ENCODE measurements around a stretch of chr1.

GRCh38 chr1:234989888-234990653 is 138.6 kb downstream of the TOMM20 start:
- PRO-cap, result no peak

GRCh38 chr1:235078702-235079379 is 49.8 kb downstream of the TOMM20 start:
- PRO-cap, result no peak

DNA sequence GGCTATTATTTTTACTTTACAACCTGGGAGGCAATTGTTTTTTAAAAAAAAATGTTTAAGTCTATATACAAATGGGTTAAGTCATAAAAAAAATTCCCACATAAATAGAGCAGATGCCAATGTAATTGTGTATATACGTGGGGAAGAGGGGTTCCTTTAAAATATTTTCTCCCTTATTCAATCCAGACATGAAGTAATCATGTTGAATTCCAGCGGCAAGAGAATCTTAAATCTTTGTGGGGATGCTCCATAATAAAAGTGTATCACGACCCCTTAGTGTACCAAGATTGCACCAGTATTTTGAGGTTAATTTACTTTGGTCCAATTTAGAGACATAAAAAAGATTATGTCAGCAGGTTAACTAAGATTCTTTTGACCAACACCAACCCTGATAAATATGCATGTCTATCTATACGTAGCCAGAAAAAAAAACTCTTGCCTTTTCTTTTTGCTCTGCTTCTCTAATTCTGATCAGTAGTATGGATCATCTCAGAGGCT is 62.0 kb downstream of the ARID4B start:
- PRO-cap, result no peak

GRCh38 chr1:235458408-235459075 is 45.7 kb downstream of the B3GALNT2 start:
- PRO-cap, result no peak

DNA sequence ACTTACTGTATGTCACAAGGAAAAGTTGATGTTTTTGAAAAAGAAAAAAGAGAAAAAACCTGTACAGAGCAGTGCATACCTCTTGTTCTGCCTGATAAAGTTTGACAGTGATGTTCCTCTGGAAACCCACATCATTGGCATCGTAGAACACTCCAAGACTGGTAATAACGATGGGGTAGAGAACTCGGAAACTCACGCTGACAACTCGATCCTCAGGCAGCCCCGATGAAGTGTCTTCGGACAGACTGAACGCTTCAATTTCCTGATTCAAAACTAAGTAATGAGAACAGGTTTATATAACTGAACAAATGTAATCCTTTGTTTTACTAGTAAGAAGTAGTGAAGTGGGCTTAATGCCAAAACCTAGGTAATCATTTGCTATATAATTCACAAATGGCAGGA is 20.0 kb downstream of the B3GALNT2 start:
- PRO-cap, result no peak

DNA sequence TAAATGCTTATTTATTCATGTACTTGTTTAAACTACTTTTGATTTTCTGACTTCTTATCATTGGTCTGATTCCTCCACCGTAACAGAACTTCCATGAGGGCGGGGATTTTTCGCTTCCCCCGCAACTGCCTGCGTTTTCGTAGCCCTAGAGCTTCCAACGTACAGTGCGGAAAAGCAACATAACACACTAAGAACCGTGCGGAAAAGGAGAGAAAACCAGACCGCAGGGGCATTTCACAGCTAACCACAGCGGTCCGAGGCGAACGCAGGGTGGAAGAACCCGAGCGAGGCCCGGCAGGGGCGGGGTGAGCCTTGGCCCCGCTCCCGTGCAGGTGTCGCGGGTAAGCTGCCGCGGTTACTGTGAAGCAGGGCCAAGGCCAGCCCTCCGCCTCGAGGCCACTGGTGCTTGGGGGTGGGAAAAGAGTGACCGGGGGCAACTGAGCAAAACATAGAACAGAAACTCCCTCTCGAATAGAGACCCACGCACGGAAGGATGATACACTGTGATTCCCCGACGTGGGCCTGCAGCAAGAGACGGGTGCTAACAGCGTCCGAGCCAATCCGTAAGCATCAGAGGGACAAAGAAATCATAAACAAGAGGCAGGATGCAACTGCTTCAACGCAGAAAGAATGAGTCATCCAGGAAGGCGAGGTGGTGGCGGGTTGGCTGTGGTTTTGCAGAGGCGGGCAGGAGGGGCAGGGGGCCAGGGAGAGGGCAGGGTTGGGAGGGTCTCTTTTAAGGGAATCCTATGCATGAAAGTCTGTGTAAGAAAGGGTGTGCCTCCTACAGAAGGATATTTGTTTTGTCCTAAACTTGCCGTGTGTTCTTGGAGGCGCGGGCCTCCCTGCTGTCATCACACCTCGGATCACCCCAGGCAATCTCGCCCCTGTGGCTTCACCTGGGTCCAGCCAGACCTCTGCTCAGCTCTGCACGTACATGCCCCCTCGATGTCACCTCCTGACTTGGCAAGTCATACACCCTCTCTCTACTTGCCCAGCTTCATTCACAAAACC is 7.4 kb downstream of the GNG4 start:
- PRO-cap, result bidirectional peak, plus-strand start at position 824 of the sequence, minus-strand start at position 589 of the sequence

- PRO-cap, result no peak
Measured at GRCh38 chr1:235818803-235819196, 47.9 kb downstream of the LYST start.

- PRO-cap, result no peak
Measured at GRCh38 chr1:235845608-235846215, 21.0 kb downstream of the LYST start.

DNA sequence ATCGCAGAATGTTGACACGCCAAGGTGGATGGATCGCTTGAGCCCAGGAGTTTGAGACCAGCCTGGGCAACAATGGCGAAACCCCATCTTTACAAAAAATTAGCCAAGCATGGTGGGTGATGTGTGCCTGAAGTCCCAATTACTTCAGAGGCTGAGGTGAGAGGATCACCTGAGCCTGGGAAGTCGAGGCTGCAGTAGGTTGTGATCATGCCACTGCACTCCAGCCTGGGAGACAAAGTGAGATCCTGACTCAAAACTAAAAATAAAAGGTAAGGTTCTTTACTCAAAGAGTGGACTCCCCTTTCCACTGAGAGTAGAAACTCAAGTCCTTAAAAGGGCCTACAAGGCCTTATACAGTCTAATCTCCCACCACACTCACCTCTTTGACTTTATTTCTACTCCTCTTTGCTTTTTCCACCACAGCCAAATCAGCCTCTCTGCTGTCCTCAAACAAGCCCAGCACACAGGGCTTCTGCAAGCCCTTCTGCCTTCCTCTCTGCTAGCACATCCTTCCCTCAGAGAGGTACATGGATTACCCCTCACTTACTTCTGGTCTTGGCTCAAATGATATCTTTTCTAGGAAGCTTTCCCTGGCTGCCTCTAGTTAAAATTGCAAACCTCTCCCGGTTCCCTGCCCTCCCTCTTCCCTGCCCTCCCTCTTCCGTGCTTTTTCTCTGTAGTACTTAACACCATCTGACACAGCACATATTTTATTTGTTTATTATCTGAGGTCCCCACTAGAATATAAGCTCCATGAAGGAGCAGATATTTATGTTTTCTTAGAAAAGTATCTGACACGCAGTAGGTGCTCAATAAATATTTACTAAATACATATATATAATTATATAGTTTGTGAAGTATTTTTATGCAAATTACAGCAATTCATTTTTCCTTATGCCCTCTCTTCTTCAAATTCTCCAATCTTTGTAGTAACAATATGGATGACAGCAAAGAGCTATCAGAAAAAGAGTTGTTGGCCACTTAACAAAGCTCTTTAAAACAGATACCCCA is 1.7 kb downstream of the LYST start:
- PRO-cap, result no peak

GRCh38 chr1:235917211-235917840 is 50.6 kb upstream of the LYST start:
- PRO-cap, result no peak

GRCh38 chr1:235945765-235946695 is 79.3 kb upstream of the LYST start:
- PRO-cap, result no peak

DNA sequence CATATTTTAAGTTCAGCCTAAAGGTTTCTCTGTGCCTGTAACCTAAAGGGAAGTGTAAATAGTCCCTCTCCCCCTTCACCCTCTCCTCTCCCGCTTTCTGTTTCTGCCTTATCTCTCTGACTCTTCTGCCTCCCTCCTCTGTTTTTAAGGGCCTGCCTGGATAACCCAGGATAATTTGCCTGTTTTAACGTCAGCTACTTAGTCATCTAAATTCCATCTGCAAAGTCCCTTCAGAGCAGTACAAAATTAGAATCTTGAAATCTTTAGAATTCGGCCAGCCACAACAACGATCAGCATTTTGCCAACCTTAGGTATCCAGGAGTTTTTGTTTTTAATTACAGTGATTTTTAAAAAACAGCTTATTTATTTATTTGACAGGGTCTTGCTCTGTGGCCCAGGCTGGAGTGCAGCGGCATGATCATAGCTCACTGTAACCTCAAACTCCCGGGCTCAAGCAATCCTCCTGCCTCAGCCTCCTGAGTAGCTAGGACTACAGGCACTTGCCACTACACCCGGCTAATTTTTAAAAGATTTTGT is 92.4 kb downstream of the NID1 start:
- PRO-cap, result bidirectional peak, plus-strand start at position 266 of the sequence, minus-strand start at position 146 of the sequence

DNA sequence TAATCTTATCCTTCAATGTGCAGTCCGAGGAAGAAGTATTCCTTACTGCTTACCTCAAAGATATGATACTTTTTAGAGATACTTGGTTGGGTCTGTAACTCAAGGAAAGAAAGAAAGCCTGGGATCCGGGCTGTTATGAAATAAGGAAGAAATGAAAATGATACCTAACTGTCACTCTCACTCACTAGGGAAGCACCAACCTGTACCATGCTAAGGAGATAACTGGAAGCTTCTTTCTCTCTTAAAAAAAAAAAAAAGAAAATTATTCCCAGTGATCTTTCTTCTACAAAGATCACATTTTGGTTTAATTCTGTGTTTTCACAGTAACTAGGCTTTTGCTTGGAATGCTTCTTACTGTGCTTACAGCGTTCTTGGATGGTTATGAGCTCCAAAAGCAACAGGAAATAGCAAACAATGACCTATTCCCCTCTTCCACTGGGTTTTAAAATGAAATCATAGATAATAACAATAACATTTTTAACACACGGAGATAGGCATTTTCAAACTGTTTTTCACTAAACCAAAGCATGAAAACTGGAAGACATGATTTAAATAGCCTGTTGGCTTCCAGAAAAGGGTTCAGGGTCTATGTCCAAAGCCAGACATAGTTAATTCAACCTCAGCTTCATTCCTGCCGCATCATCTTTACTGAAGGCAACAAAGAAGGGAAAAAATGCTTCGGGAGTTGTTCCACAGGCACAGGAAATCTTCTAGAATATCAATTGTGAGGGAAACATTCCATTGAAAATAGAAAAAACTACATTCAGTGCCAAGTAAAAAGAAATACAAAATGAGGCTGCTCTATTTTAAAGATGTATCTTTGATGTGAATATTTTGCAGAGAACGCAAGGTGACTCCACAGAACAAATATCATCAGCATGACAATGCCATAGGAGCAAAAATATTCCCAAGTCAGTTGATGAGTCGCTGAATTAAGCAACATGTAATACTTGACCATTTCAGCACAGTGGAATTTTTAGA is 80.9 kb downstream of the NID1 start:
- PRO-cap, result no peak

- PRO-cap, result no peak
Measured at GRCh38 chr1:236001469-236002113, 63.3 kb downstream of the NID1 start.

DNA sequence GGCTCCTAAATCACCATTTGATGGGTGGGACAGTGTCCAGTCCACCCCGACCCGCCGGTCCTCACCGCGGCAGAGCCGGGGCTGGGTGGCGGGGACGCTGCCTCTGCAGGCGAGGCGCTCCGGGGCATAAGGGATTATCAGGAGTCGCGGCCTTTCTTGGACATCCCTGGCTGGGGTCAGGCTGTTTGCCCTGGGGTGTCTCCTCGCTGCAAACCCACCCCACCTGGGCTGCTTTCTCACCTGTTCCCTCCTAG is 305 bp downstream of the LGALS8 start:
- PRO-cap, result no peak

- PRO-cap, result no peak
Measured at GRCh38 chr1:236796429-236796886, 1.4 kb downstream of the MTR start.

GRCh38 chr1:236840024-236840687 is 45.1 kb downstream of the MTR start:
- PRO-cap, result no peak

- PRO-cap, result no peak
Measured at GRCh38 chr1:236891437-236892015, 96.4 kb downstream of the MTR start.

DNA sequence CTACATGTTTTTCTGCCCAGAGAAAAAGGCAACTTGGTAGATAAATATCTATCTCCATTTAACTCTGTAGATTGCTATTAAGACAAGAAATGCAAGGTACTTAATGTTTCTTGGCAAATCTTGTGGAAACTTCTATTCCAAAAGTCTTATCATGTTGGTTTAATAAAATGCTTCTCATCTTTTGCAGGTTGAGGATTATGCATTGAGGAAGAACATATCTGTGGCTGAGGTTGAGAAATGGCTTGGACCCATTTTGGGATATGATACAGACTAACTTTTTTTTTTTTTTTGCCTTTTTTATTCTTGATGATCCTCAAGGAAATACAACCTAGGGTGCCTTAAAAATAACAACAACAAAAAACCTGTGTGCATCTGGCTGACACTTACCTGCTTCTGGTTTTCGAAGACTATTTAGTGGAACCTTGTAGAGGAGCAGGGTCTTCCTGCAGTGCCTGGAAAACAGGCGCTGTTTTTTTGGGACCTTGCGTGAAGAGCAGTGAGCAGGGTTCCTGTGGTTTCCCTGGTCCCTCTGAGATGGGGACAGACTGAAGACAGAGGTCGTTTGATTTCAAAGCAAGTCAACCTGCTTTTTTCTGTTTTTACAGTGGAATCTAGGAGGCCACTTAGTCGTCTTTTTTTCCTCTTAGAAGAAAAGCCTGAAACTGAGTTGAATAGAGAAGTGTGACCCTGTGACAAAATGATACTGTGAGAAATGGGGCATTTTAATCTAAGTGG is 102.4 kb downstream of the MTR start:
- PRO-cap, result no peak

DNA sequence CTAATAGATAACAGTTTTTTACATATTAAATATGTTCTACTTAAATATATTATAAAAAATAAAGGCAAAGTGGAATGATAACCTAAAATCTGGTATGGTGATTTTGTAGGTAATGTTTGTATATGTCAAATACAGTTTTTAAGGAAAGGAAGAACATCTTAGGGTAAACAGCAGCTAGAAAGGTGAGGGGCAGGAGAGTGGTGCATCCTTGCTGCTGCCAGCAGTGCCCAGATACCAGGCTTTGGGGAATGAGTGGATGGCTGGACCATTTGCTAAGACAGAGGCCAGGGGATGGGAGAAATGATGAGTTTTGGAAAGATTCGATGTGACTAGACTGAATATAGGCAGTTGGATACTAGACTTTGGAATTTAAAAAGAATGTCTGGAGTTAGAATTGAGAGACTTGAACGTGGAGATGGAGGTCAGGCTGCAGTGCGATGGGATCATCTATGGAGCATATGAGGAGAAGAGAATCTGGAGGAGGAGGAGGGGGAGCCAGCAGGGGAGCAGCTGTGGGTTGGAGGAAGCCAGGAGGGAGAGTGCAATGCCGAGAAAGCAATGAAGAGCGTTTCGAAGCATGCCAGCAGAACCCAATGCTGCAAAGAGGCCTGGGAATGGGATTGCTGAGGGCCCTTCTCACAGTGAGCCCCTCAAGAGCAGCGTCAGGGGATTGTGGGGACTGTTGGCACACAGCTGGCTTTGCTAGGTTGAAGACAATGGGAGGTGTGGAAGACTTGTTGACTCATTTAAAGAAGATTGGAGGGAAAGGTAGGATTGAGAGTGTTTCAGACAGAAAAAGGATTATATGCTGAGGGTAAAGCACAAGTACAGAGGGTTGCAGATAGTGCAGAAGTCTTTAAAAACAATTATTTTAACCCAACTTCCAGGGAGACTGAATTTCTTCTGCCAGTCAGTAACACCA is 103.4 kb downstream of the MT1HL1 start:
- PRO-cap, result no peak

Measured in colic lymph node (tissue), 1 donor.